Measurements from ENCODE around the genes USP13 and B3GNT5.

DNA sequence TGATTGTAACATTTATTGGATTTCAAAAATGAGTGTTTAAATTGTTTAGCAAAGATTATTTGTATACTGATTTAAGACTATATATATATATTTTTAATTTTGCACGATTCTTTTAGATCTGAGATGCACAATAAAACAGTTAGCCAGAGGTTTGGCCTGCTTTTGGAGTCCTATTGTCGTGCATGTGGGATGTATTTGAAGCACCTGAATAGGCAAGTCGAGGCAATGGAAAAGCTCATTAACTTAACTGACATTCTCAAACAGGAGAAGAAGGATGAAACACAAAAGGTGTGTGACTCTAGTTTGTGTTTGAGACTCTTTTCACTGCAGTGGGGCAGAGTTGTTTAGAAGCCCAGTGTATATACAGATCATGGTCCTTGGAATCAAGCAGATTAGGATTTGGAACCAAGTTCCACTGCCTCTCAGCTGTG is 30.0 kb downstream of the KCNMB3 start:
- RRBS, 2 experiments, result no CpG with 5 or more reads among the region's 3 CpGs

GRCh38 chr3:179348342-179349102 is 1.0 kb downstream of the MFN1 start:
- RRBS, 2 experiments, result no CpG with 5 or more reads among the region's 6 CpGs

- RRBS, 2 experiments, result no CpG with 5 or more reads among the region's 9 CpGs
Observed at GRCh38 chr3:179627095-179627945, 22.7 kb downstream of the NDUFB5 start.

GRCh38 chr3:179652925-179653783 is at the start of gene USP13:
Gene USP13 (plus strand): TSS chr3:179653040.
- RRBS, 2 experiments, result 1 to 2% methylated on average over 46 of the region's 98 CpGs

DNA sequence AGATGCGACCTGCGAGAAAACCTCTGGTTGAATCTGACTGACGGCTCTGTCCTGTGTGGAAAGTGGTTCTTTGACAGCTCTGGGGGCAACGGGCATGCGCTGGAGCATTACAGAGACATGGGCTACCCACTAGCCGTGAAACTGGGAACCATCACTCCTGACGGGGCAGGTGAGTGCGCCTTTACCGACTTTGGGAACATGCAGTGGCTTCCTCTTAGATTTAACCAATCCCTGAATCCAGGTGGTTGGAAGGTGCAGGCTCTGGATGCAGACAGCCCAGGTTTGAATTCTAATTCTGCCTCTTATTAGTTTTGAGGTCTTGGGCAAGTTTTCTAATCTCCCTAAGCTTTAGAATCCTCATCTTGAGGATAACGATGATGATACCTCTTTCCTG is 55.9 kb downstream of the USP13 start:
- RRBS, 2 experiments, result no CpG with 5 or more reads among the region's 10 CpGs

DNA sequence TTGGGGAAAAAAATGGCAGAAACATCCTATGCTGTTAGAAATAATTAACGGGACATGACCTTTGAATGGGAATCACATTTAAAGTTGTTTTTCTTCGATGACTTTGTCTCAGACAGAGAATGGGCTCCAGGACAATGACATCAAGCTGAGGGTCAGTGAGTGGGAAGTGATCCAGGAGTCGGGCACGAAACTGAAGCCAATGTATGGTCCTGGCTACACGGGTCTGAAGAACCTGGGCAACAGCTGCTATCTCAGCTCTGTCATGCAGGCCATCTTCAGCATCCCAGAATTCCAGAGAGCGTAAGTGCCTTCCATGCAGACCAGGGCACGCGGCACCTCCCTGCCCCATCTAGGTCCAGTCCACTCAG is 68.4 kb downstream of the USP13 start:
- RRBS, 2 experiments, result no CpG with 5 or more reads among the region's 8 CpGs

DNA sequence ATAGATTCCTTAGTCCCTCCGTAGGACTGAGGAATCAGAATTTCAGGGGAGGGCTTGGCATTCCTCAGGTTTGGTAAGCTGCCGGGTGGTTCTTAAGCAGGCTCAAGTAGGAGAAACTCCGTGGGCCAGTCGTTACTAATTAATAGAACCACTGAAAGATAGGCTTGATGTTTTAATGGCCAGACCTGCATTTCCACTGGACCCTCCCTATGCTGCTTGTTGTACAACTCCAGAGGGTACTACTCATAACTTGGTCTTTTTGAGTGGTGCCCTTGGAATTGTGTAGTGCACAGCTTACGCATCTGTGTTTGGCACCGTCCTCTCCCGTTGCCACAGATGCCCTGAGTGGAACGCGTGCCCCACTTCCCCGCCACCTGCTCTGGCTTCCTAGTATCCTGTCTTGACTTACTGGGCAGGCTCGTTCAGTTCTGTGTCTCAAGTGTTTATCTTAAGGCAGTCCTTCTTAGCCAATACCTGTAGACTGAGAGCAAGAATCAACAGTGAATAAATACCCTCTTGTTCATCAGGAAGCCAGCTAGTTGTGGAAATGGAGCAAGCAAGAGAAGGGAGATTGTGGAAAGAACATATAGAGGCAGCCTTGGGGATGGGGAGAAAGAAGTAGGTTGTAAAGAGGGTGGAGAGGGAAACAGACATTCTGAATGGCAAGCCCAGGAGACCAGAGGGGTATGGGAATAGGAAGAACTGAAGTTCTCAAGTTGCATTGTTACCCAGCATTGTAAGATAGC is 78.8 kb downstream of the USP13 start:
- RRBS, 2 experiments, result no CpG with 5 or more reads among the region's 11 CpGs

- RRBS, 2 experiments, result no CpG with 5 or more reads among the region's 15 CpGs
Observed at GRCh38 chr3:179739749-179740496, 87.1 kb downstream of the USP13 start.

- RRBS, 2 experiments, result 86 to 98% methylated on average over 3 of the region's 31 CpGs
Observed at GRCh38 chr3:180869731-180870719, 42.4 kb upstream of the FXR1 start.

DNA sequence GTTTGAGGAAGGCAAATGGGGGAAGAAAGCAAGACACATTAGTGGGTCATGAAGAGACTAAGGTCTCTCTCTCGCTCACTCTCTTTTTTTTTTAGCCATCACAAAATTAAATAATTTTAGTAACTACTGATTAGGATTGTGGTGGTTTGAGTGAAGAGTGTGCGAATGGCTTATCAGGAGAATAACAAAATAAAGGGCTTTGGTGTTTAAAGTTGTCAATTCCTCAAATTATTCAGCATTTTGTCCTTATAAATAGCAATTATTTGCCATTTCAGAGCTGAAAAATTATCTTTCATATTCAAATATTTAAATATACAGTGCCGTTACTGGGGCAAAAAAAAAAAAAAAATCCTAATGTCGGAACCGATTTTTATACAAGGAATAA is 314.5 kb upstream of the DNAJC19 start:
- RRBS, 2 experiments, result no CpG with 5 or more reads among the region's 5 CpGs

DNA sequence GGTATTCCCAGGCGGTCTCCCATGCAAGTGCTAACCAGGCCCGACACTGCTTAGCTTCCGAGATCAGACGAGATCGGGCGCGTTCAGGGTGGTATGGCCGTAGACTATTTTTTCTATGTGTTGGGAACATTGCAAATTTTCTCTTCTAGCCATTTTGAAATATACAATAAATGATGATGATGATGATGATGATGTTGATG is 111.1 kb downstream of the SOX2 start:
- RRBS, 2 experiments, result no CpG with 5 or more reads among the region's 8 CpGs

DNA sequence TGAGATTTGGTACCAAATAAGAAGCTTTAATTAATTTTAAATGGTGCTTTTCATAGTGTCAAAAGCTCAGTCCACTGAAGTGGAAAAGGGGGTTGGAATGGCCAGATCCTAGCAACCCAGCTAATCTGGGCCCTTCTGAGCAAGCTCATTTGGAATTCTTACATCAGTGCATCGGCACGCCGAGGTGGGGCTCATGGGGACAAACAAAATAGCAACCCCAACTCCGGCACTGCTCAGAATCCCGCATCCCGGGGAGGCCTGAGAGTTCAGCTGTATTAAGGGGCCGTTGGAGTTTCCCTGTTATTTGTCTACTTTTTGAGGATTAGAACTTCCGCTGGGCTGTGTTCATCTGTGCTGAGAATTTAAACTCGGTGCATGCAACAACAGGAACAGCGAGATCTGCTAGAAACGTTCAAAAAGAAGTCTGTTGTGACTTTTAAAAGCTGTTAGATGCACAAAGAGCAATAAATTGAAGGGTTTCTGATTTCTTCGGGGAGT is 526.5 kb downstream of the SOX2 start:
- RRBS, 2 experiments, result no CpG with 5 or more reads among the region's 12 CpGs

GRCh38 chr3:182705059-182705399 is 88.3 kb upstream of the ATP11B start:
- RRBS, 2 experiments, result no CpG with 5 or more reads among the region's 4 CpGs

DNA sequence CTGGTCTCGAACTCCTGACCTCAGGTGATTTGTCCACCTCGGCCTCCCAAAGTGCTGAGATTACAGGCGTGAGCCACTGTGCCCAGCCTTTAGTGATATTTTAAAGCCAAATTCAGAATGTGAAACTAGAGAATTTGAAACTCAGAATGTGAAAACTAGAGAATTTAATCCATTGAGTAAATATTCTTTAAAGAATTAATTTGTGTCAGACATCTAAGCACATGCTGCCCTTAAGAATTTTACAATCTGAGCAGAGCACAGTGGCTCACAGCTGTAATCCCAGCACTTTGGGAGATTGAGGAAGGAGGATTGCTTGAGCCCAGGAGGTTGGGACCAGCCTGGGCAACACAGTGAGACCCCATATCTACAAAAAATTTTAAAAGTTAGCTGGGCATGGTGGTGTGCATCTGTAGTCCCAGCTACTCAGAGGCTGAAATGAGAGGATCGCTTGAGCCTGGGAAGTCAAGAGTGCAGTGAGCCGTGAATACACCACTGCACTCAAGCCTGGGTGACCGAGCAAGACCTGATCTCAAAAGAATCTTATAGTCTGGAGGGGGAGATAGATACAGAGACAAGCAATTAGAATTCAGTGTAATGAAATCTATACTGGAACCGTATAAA is 21.1 kb downstream of the ATP11B start:
- RRBS, 2 experiments, result no CpG with 5 or more reads among the region's 7 CpGs

DNA sequence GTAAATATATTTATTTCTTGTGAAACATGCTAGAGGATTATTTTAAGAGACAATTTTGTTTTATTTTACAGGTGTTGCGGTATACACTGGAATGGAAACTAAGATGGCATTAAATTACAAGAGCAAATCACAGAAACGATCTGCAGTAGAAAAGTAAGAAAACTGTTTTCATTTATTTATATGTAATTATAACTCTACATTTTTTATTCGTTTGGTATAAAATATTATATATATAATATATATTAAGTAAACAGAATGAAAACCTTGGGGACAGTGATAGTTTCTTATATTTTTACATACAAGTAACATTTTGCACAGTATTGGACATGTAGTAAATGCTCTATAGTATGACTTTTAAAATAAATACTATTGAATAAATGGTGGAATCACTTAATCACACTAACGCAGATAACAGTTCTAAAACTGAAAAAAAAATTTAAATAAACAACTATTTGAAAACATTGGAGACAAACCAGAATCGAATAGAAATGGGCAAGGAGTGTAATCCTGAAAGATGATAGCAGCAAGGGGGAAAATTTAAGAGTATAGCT is 55.2 kb downstream of the ATP11B start:
- RRBS, 2 experiments, result no CpG with 5 or more reads among the region's 5 CpGs

DNA sequence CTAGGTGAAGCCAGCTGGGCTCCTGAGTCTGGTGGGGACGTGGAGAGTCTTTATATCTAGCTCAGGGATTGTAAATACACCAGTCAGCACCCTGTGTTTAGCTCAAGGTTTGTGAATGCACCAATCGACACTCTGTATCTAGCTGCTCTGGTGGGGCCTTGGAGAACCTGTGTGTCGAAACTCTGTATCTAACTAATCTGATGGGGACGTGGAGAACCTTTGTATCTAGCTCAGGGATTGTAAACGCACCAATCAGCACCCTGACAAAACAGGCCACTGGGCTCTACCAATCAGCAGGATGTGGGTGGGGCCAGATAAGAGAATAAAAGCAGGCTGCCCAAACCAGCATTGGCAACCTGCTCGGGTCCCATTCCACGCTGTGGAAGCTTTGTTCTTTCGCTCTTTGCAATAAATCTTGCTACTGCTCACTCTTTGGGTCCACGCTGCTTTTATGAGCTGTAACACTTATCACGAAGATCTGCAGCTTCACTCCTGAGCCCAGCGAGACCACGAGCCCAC is 2.1 kb upstream of the MCCC1 start:
- RRBS, 2 experiments, result no CpG with 5 or more reads among the region's 12 CpGs

GRCh38 chr3:183153229-183153462 is 9.4 kb downstream of the LAMP3 start:
- RRBS, 2 experiments, result no CpG with 5 or more reads among the region's 6 CpGs

- RRBS, 2 experiments, result no CpG with 5 or more reads among the region's 62 CpGs
Observed at GRCh38 chr3:183179150-183180023, 16.9 kb upstream of the LAMP3 start.

GRCh38 chr3:183252927-183254056 is at the start of gene B3GNT5:
Gene B3GNT5 (plus strand): TSS chr3:183253253.
- RRBS, 2 experiments, result 1 to 2% methylated on average over 23 to 33 of the region's 95 CpGs

All from NT2/D1 (cell line).